ENCODE results near the genes BASP1 and H3Y1.

- PRO-cap = no peak
These were observed 31.7 kb downstream of the OTULIN start for GRCh38 chr5:14696038-14696781.

- PRO-cap = no peak
These were observed 35.4 kb downstream of the OTULIN start for GRCh38 chr5:14699582-14700603.

DNA sequence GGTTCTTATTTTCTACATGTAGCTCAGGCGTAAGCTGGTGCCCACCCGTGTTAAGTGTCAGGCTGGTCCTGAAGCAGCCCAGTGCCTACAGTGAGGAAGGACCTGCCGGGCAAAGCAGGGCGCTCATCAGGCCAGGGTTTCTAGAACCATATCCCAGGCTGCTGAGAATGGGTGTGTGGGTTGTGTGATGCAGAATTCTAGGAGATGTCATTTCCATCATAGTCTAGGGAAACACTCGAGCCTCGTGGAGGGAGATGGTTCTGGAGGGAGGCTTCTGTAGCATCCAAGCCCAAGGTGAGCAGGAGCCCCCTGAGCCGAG lies 37.2 kb downstream of the OTULIN start:
- PRO-cap = no peak

GRCh38 chr5:15031128-15031508 lies 159.5 kb upstream of the ANKH start:
- PRO-cap = no peak

GRCh38 chr5:15915901-15916643 lies 263.5 kb downstream of the MARCHF11 start:
- PRO-cap = no peak

DNA sequence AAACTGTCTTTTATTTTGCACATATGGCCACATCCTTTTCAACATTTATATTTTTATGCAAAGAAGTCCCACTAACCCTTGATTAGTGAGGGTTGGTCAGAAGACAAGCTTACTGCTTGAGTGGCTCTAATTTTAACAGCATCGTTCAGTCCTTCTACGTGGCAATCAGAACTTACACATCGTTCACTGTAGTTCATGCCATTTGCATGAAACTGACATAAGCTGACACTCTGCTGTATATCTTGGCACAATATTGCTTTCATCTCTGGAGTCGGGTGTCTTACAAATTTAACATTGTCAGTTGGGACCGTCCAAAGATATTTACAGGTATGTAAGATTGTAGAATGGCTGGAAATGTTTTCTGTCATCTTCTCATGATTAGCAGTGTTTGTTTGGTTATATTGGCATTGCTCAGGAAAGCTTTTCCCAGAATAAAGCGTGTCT lies 50.6 kb downstream of the MARCHF11 start:
- PRO-cap = no peak

DNA sequence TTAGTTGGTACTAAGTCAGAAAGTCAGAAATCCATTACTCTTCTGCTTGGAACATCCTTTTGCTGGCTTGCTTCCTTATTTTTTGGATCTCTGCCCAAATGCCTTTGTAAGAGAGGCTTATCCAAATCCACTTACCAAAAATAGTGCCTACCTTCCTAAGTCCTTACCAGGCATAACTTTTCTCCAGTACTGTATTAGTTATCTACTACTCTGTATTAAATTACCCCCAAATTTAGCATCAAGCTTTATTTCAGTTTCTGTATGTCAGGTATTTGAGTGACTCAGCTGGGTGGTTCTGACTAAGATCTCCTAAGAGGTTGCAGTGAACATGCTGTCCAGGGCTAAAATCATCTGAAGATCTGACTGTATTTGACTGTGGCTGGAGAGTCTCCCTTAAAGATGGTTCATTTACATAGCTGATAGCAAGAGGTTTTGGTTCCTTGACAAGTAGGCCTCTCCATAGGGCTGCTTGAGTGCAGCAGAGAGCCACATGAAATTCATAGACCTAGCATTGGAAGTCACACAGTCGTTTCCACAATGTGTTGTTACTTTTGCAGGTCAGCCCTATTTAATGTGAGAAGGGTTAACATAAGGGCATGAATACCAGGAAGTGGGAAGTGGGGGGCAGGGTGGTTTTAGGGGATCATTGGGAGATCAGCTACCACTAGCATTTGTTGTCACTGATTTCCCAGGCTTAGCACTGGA lies 1.8 kb upstream of the ZNF622 start:
- PRO-cap = no peak

DNA sequence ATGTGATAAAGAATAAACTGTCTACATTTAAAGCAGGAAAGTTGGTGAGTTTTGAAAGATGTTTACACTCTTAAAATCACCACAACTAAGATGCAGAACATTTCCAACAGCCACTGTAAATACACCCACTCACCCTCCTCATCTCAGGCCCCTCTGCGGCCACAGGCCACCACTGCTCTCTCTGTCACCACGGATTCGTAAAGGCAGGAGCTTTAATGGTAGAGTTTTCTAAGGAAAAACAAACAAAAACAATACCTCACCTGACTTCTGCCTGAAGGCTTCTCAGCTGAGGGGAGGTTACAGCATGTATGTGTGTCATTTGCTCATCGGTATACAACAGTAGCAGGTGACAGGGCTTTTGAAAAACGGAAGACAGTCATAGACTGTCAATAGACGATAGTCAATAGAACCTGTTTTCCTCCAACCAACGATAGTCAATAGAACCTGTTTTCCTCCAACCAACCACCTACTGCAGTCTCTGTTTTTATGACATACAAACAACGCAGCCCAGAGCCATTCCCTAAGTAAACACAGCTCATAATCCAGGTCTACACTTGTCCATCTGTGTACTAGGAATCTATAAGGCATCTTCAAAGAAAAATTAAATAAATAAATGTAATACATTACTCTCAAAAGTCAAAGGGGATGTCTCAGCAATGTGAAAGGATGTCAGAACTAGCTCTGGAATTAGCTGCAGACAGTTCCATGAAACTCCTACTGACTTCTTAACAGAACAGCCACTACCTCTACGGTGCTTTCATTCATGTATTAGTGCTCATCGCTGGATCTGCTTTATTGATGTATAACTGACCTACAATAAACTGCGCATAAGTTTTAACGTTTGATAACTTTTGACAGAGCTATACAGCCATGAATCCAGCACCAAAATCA lies 74.5 kb downstream of the RETREG1 start:
- PRO-cap = no peak

- PRO-cap = no peak
These were observed 49.6 kb upstream of the RETREG1 start for GRCh38 chr5:16666108-16667175.

DNA sequence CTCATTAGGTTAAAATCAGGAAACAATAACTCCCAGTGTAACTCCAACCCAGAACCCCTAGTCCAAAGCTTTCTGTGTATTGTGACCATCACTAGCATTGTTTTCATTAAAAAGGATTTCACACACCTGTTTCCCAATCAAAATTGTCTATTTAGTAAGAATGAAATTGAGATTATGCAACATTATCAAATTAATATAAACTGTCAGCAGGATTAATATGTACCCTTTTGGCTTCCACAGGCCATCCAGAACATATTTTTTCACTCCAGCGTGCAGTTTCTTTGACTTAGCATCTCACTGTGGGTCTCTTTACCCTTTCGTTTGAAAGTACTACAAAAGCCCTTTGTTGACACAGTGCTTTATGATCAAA lies 55.0 kb downstream of the MYO10 start:
- PRO-cap = no peak

DNA sequence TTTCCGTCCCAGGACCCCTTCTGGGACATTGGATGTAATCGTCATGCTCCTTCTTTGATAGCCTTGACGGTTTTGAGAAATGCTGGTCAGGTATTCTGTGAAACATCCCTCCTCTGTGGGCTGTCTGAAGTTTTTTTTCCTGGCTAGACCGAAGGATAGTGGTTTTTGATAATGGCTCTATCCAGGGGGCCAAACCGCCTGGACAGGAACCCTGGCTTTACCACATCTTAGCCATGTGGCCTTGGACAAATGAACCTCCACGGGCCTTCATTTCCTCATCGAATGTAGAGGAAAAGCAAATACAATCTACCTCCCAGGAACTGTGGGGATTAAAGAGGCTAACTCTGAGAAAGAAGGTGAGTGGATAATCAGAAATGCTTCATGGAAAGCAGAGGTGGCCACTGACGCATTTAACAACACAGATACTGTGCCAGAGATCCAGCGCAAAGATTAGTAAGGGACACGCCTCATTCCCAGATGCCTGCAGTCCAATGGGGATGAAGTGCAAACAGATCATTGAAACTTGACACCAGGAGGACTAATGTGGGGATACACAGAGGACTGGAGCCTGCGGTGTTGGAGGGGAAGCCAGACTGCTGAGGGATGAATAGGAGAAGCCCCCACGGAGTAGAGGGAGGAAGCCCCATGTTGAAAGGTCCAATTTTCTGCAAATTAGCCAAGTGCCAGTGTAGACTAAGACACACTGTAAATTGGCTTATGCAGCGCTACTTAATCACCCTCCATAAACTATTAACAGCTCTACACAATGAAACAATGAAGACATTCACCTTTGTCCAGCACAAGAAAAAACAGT lies 41.7 kb downstream of the MYO10 start:
- PRO-cap = no peak

GRCh38 chr5:17062548-17063573 lies 126.8 kb upstream of the MYO10 start:
- PRO-cap = no peak

DNA sequence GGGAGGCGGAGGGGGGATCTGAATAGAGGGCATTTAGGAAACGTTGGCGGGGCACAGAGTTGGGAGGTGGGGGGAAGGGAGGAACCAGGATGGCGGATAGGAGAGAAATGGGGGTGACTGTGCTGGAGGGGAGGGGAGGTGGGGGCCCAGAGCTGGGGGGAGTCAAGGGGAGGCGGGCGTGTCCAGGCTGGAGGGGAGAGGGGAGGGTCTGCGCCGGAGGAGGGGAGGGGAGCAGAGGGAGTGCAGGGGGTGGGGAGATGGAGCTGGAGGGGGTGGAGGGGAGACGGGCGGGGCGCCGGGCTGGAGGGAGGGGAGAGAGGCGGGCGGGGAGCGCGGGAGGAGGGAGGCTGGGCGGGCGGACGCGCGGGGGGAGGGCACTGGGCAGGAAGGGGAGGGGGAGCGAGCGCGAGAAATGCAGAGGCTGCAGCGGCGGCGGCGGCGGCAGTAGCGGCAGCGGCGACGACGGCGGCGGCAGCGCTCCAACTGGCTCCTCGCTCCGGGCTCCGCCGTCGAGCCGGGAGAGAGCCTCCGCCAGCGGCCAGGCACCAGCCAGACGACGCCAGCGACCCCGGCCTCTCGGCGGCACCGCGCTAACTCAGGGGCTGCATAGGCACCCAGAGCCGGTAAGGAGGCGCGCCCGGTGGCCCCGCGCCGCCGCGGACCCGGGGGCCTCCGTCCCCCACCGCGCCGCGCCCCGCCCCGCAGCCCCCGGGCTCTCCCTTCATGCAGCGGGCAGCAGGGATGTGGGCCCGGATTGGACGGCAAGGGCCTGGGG lies at the start of gene BASP1:
TSS of gene BASP1 (plus strand) at position 444 of the 775 bp plus-strand sequence.
- PRO-cap = unidirectional peak, plus-strand start at position 447 of the sequence

DNA sequence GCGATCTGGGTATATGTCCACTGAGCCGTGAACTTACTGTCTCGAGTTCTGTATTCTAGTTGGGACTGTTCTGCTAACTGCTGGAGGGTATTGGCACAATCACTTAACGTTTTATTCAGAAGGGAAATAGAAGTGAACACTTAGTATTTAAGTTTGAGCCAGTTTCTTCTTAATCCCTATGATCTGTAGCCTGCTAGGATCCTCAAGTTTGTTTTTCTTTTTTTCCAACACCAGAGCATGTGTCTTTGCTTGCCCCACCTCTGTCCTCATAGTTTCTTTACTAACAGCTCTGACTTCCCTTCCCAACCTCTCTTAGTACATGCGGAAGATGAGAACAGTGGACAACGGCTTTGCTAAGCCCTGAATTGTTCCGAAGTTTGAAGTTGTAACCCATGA lies 55.6 kb downstream of the H3Y2 start:
- PRO-cap = unidirectional peak, plus-strand start at position 315 of the sequence

DNA sequence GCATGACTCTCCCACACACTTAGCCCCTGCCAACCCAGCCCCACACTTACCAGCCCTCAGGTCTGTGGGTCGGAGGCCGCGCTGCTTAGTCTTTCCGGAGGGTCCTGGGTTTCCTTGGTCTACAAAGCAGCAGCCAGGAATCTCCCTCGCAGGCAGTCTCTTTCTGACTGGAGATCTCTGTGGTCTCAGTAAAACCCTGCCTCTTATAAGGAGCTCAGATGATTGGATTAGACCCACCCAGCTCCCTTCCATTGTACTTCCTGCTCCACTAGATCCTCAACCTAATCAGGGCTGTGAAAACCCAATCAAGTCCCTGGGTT lies at the start of gene H3Y1:
TSS of gene H3Y1 (minus strand) at position 181 of the 320 bp plus-strand sequence.
- PRO-cap = no peak

DNA sequence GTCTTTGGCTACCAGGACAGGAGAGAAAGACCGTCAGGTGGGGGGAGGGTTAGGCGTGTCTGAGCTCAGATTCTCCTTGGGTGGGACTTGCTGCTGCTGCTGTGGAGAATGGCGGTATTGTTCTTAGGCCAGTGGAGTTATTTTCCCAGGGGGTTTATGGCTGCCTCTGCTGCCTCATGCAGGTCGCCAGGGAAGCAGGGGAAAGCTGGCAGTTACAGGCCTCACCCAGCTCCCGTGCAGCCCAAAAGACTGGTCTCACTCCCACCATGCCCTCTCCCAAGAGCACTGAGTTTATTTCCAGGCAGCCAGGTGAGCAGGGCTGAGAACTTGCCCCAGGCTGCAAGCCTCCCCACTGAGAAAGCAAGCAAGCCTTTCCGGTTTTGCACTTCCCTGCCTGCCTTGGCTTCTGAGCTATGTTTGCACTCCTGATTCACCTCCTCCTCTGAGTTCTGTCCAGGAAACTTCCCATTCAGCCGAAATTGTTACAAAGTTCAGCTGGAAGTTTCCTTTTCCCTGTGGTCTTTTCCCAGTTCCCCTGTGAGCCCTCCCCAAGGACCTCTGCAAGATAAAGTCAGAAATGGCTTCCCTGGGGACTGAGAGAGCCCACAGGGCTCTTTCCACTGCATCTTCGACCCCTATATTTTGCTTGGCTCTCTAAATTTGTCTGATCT lies 296.1 kb upstream of the H3Y1 start:
- PRO-cap = no peak

DNA sequence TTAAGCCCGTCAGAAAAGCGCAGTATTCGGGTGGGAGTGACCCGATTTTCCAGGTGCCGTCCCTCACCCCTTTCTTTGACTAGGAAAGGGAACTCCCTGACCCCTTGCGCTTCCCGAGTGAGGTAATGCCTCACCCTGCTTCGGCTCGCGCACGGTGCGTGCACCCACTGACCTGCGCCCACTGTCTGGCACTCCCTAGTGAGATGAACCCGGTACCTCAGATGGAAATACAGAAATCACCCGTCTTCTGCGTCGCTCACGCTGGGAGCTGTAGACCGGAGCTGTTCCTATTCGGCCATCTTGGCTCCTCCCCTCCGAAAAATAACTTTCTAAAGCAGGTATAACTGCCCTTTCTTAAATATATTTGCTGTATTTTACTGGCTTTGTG lies 438.6 kb upstream of the CDH10 start:
- PRO-cap = no peak

DNA sequence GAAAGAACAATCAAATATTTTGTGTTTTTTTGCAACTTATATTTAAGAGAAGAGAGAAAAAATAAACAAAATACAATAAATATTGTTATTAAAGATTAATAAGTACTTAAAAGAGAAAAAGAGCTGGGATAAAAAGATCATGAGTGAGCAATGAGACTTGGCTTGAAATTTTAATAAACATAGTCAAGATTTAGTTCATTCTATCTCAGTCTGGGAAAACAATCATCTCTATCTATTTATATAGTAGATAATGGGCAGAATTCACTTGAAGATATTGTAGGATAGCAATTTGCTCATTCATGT lies 669.3 kb downstream of the CDH9 start:
- PRO-cap = no peak

GRCh38 chr5:29143127-29143797 lies 2050.2 kb upstream of the CDH6 start:
- PRO-cap = no peak

DNA sequence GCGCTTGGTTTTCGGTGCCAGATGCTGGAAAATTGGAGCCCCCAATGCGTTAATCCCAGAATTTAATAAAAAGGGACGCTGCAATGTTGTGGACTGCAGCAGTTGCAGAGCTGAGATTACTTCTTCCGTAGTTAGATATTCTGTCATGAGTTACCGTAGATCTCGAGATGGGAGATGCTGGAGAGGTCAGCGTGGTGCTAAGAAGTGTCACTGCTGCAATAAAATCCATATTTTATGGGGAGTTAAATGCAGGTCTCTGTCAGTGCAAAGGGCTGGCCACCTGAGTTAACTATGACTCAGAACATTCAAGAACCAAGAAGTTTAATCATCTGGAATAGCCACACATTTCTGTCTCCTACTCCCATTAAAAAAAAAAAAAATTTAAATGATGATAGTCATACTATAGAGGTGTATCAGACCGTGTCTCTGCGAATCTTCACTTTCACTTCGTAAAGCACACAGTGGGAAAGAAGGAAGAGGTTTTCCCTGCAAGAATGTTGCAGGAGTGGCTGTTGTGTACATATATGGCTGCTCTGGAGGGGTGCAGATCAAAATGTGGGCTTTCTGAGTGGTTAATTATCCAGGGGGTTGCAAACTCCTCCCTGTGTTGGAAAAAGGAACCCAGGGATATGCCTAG lies 1.4 kb downstream of the CDH6 start:
- PRO-cap = no peak